Sigmoid colon (tissue), 4 donors: Measurements from ENCODE around the gene MLEC.

- PRO-cap = no peak
- RAMPAGE, long total RNA, 4 experiments = no peak in any of the 4 experiments
These were observed 17.4 kb downstream of the POP5 start for GRCh38 chr12:120563746-120564335.

DNA sequence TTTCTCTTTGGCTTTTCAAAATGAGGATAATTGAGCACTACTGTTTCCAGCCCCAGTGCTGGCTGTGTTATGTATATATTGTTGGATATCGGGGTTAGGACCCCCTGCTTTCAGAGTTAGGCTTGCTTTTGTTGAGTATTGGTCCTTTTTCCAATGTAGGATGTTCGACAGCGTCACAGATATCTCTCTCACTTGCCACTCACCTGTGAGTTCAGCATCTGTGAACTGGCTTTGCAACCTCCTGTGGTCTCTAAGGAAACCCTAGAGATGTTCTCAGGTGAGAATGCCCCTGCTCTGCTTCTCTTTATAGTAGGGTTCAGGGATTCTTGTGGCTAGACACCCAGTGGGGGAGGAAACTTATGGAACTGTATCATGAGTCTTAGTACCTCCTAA, 16.3 kb downstream of the POP5 start:
- PRO-cap = no peak
- RAMPAGE, long total RNA, 4 experiments = no peak in any of the 4 experiments

DNA sequence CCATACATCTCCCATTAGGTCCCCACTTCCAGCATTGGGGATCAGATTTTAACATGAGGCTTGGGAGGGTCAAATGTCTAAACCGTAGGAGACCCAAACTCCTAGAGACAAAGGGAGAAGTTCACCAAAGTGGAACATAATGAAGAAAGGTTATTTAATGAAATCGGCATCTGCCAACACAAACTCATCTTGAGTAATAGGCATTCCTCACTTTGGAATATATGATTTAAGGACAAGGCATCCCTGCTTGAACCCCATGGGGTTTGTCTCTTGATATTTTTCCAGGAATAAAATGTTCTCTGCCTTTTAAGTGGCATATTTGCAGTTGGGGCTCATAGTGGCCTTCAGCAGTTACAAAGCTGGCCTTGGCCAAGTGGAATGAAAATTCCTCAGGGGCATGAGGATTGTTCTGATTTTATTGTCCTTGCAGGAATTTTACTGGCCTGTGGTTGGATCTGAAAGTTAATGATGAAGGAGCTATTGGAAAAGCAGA, 7.1 kb downstream of the POP5 start:
- PRO-cap = no peak
- RAMPAGE, long total RNA, 4 experiments = no peak in any of the 4 experiments

- PRO-cap = no peak
- RAMPAGE, long total RNA, 4 experiments = no peak in any of the 4 experiments
These were observed 1.0 kb downstream of the POP5 start for GRCh38 chr12:120580127-120580602.

DNA sequence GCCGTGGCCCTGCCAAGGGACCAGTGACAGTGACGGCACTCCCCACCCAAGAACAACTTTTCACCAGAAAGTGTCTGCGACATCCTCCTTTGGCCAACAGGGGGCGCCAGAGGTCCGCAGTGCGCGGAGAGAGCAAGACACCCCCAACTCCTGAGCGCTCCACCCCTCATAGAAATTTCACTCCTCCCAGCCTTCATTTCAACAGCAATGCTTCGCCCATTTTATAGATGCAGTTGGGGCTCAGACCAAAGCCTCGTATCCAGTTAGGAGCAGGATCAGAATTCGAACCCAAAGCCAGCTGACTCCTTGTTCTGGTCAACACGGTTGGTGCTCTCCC, 2.2 kb upstream of the POP5 start:
- PRO-cap = no peak
- RAMPAGE, long total RNA, 4 experiments = no peak in any of the 4 experiments

- PRO-cap = bidirectional peak, plus-strand start at chr12:120687155, minus-strand start at chr12:120686938
- RAMPAGE, long total RNA, 4 experiments = no peak in any of the 4 experiments
These were observed at the start of gene MLEC for GRCh38 chr12:120687050-120687691. TSS of gene MLEC (plus strand) at chr12:120687149.

GRCh38 chr12:120902736-120903232, 1.4 kb downstream of the SPPL3 start:
- PRO-cap = no peak
- RAMPAGE, long total RNA, 4 experiments = start-site peak on the minus strand in 1 of 4 experiments, at chr12:120902967-120902986 at its widest, 6 reads per replicate

- PRO-cap = no peak
- RAMPAGE, long total RNA, 4 experiments = no peak in any of the 4 experiments
These were observed 32.0 kb upstream of the SPPL3 start for GRCh38 chr12:120936210-120936596.

DNA sequence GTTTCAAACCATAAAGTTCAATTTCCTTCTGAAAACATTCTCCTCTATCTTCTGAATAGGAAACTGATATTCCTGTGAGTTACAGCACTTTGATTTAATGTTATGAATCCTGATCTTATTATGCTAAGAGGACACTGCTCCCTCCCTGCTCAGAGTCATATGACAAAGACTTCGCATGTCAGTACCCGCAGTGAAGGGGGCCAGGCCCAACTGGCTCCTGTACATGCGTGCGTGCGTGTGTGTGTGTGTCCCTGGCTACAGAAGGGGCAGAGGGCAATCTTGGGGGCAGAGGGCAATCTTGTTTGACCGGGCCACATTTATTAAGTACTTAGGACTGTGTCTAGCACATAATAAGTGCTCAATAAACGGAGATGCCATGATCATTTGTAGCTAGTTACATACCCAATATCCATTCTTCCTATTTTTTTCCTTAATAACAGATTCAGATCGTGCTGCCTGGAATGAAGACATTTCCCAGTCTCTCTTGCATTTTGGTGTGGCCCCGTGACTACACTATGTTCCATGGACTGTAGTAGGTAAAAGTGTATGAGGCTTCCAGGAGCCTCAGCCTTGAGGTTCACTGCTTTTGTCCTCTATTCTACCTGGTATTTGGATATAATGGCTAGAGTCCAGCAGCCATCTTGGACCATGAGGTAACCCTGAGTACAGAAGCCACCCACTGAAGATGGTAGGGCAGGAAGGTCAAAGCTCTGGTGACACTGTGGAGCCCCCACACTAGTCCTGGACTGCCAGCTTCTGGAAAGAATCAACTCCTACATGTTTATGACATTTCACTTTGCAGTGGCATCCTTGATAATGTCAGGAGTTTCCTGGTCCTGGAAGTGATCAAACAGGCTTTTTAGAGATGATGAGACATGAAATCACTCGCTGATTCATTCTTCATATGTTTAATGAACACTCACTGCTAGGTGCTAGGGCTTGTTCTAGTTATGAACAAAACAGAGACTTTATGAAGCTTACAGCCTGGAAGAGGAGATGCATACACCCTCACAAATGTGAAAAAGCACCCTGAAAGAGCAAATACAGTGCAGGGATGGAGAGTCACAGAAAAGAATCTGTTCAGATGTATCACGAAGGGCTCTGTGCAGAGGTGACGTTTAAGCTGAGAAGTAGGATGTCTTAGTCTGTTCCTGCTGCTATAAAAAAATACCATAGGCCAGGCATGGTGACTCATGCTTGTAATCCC, 16.0 kb upstream of the HNF1A start:
- PRO-cap = no peak
- RAMPAGE, long total RNA, 4 experiments = no peak in any of the 4 experiments

DNA sequence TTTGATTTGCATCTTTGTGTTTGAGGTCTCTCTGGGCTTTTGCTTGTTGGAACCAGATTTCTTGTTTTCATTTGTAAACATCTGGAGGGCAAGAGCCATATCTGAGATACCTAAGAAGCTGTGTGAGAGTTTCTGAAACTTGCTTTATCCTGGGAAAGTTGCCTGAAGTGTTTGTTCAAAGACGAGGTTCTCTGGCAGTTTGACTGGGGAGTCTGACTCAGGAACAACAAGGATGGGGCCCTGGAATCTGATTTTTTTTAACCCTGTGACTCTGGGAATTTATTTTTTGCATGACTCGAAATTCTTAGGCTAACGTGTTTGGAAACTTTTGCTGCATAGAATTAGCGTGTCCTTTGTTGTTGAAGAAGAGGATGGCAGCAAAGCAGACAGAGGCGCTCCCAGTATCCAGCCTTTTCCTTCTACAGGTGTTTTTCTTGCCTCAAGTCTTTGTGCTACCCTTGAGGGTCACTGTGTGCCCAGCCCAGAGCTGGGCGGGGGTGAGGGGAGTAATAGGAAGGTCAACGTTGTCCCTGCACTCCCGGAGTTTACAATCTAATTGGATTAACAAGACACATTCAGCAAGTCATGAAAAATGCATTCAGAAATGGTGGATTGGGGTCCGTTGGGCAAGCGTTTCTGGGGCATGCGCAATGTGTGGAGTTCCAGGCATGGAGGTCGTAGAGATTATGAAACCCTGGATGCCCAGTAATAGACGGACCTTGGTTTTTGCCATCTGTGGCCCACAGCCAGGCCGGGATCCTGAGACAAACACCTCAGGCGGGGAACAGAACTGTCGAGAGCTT, 11.0 kb upstream of the HNF1A start:
- PRO-cap = no peak
- RAMPAGE, long total RNA, 4 experiments = no peak in any of the 4 experiments

DNA sequence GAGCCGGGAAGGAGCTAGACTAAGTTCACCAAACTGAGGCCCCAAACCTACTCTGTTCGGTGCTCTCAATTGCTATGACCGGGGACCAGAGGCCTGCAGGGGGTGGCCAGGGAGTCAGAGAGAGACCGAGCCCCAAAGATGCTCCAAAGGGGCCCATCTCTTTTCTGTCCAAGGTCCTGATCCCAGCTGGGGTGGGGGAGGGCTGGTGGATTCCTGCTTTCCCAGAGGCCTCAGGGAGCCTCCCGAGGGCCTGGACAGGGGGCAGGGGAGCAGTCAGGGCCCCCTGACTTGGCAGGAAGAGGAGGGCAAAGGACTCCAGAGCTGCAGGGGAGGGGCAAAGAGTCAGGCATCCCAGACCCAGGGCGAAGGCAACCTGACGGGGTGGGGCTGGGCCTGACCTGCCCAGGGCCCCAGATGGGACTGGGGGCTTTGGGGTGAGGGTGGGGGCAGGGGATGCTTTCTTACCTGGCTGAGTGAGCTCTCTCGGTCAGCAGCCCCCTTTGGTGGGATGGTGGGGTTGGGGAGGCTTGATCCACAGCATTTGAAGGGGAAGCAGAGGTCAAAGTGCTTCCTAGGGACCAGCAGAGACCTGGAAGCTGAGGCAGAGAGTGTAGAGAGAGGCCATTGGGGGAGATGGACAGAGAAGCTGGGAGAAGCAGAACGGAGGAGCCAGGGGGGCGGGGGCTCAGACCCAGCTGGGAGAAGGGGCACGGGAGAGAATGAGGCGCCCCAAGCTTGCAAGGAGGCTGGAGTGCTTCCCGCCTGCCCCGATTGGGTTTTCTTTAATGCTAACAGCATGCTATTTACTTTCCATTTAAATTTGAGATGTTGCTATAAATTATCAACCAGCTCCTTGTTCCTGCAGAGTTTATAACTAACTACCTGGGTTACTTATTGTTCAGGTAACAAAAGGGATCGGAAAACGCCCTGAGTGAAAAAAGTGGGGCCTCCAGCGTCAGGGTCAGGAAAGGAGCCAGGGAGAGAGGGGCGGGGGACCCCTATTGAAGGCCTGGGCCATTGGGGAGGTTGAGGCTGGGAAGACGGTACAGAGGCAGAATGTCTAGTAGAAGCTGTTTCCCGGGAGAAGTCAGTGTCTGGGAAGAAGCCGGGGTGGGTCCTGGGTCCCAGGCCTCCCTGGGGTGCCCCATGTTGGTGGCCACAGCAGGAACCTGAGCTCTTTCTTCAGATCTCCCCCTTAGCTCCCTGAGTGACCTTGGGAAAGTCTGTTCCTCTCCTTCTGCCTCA, 2.3 kb downstream of the HNF1A start:
- PRO-cap = no peak
- RAMPAGE, long total RNA, 4 experiments = no peak in any of the 4 experiments

- PRO-cap = no peak
- RAMPAGE, long total RNA, 4 experiments = no peak in any of the 4 experiments
These were observed 18.8 kb upstream of the P2RX7 start for GRCh38 chr12:121113859-121114226.

GRCh38 chr12:121128096-121128680, 4.5 kb upstream of the P2RX7 start:
- PRO-cap = no peak
- RAMPAGE, long total RNA, 4 experiments = no peak in any of the 4 experiments

- PRO-cap = no peak
- RAMPAGE, long total RNA, 4 experiments = no peak in any of the 4 experiments
These were observed 19.7 kb downstream of the P2RX4 start for GRCh38 chr12:121229580-121230155.

DNA sequence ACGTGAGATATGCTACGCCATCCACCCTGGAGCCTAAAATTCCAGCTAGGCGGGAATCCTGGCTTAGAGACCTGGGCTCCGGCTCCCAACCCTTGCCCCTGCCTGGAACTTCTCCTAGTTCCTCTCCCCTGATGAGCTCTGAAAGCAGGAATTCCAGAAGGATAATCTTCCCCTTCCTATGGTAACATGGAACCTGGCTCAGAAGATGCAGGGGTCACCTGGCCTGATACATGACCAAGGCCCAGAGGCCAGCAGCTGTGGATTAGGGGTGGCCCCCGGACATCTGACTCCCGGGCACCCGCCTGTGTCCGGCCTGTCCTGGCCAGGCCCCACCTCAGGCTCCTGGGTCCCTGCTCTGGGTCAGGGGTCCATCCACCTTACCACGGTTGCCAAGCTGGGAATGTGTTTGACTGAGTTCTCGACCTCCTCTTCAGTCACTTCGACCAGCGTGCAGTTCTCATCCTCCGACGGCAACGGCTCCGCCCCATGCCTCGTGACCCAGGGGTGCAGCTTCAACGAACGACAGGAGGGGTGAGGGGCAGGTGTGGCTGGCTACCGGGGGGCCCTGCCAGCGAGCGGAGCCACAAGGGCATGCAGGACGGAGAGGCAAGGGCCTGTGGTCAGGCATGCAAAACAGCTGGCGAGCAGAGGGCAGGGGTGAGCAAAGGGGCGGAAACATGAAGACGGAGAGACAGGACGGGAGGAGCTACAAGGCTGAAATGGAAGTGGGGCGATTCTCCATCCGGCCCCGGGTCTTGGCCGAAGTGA, 38.5 kb downstream of the P2RX4 start:
- PRO-cap = no peak
- RAMPAGE, long total RNA, 4 experiments = no peak in any of the 4 experiments

- PRO-cap = no peak
- RAMPAGE, long total RNA, 4 experiments = no peak in any of the 4 experiments
These were observed 17.0 kb downstream of the CAMKK2 start for GRCh38 chr12:121279349-121280104.

- PRO-cap = no peak
- RAMPAGE, long total RNA, 4 experiments = no peak in any of the 4 experiments
These were observed 14.3 kb downstream of the CAMKK2 start for GRCh38 chr12:121282207-121282637.

- PRO-cap = no peak
- RAMPAGE, long total RNA, 4 experiments = no peak in any of the 4 experiments
These were observed 961 bp downstream of the CAMKK2 start for GRCh38 chr12:121295380-121296116.

- PRO-cap = no peak
- RAMPAGE, long total RNA, 4 experiments = no peak in any of the 4 experiments
These were observed 13.1 kb upstream of the CAMKK2 start for GRCh38 chr12:121309601-121310091.

DNA sequence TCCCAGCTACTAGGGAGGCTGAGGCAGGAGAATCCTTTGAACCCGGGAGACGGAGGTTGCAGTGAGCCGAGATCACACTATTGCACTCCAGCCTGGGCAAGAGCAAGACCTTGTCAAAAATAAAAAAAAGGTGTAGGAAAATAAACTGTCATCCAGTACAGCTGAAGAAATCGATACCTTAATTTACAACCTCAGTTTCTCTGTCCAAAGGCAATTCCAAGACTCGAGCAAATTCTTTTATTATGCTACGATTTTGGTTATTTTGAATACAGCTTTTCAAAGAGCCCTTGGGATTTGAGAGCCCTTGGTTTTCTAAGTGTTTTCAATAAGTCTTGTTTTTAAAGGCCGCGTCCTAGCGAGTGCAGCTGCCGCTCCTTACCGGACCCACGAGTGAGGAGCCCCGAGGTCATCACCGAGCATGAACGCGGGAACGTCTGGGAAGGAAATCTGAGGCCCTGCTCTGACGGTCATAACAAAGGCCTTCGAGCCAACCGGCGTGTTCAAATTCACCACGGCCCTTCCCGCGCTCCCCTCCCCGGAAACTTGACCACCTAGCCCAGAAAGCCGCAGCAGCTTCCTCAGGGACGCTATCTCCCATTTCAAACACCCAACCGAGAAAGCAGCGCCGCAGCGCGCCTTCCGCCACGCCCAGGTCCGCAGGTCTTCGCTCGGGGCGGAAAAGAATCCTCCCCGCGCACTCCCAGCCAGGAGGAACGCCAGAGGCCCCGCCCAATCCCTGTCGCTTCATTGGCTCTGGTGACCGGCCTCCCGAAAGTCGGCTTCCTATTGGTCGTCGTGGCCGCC, 484 bp upstream of the RNF34 start:
- PRO-cap = bidirectional peak, plus-strand start outside the sequence, minus-strand start at position 656 of the sequence
- RAMPAGE, long total RNA, 4 experiments = no peak in any of the 4 experiments